ENCODE data around the genes MANEA and HACE1.

DNA sequence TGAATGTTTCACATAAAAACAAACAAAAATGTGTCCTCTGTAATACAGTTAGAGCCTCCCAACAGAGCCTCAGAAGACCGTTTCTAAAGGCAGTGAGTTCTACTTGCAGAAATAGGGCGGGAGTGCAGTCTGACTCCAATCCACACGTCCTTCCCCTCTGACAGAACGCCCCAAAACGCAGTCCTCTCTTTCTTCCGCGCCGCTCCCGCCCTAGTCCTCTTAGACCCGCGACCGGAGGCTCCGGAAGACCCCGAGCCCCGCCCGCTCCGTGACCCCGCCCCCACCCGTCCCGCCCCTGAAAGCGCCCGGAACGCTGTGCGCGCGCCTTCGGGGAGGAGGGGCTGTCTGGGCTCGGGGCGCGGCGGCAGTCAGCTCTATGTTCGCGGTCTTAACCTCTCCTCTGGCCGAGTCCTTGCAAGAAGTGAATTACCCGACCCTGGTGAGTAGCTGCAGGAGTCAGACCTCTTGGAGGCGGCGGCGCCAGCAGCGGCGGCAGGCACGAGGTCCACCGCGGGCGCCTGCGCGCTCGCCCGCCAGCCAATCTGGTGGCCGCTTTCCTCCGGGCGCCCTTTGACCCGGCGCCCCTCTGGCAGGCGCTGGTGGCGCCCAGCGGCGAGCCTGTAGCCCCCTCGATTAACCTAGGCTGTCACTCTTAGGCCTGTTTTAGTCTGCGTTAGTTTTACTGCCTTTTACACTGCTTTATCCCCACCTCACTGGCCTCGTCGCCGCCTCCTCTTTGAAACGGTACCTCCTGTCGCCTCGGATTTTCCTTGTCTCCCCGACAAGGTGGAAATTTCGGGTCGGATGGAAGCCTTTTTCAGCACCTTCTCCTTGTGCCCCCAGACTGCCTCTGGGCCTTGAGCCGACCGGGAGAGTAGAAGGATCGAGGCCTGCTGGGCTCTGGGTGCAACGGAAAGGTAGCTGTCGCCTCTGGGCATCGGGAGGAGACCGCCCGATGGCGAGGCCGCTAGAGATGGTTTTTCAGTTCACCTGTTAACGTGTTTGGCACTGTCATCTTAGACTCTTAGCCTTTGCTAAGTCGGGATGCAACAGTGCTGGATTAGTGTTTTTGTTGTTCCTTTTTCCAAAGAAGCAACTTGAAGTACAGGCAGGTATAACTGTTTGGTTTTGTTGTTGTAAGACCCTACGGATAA lies at the start of gene MANEA:
Gene MANEA (plus strand): TSS at position 336 of the 1,154 bp plus-strand sequence.
- PRO-cap, result bidirectional peak, plus-strand start at position 344 of the sequence, minus-strand start at position 219 of the sequence; bidirectional peak, plus-strand start at position 592 of the sequence, minus-strand start at position 414 of the sequence

- PRO-cap, result no peak
These were observed 14.6 kb downstream of the FHL5 start for GRCh38 chr6:96577589-96577807.

DNA sequence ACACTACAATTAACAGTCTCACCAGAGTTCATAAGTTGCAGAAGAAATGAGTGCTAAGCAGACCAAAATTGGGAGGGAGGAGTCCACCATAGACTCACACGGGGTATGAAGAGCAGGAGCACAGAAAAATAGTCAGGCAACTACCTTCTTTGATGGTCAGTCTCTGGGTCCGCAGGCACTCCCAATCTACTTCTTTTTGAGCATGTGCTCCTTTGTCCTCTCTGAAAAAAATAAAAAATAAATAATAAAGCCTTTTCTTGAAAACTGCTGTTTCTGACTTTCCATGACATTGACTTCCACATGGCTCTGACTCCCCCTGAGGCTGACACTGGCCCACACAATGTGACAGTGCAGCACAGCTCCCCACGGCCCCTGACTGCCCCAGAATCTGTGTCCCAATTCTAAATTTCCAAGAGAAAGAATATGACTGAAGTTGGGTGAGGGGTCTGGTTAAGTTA lies 127.3 kb downstream of the GPR63 start:
- PRO-cap, result unidirectional peak, minus-strand start at position 181 of the sequence

DNA sequence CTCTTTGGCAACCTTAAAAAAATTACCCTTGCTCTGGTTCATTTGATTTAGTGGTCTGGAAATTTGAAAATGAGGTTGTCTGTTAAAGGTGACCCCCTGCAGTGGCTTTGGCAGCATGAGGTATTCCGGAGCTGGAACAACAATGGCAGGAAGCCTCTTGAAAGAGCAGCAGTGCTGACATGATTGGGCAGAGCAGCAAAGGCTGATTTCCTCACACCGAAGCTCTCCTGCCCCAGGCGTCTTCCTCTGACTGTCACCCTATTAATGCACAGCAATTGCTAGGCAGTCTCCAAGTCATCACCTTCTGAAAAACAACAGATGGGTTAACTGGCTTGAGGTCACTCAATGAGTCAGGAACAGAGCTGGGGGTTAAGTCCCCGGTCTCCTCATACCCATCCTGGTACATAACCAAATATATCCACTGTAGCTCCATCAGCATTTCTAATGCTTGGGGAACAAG lies 241.8 kb upstream of the MMS22L start:
- PRO-cap, result no peak

GRCh38 chr6:98416356-98416720 lies 418.0 kb upstream of the POU3F2 start:
- PRO-cap, result no peak

GRCh38 chr6:99397406-99397868 lies 3.4 kb upstream of the COQ3 start:
- PRO-cap, result no peak

DNA sequence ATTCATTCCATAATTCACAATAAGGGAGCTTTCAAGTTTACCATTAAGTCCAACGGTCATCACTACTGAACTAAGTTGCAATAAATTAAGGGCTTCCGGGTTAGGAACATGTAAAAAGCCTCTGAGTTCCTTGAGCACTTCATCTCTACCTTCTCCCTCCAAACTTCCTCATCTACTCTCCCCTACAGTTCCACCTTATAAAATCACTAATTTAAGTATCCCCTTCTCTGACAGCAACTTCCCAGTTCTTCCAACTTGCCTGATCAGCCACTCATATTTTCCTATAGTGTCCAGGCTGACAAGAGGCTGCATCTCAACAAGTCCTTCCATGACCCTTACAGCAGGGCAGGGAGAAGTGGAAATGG lies 2.6 kb downstream of the USP45 start:
- PRO-cap, result no peak

DNA sequence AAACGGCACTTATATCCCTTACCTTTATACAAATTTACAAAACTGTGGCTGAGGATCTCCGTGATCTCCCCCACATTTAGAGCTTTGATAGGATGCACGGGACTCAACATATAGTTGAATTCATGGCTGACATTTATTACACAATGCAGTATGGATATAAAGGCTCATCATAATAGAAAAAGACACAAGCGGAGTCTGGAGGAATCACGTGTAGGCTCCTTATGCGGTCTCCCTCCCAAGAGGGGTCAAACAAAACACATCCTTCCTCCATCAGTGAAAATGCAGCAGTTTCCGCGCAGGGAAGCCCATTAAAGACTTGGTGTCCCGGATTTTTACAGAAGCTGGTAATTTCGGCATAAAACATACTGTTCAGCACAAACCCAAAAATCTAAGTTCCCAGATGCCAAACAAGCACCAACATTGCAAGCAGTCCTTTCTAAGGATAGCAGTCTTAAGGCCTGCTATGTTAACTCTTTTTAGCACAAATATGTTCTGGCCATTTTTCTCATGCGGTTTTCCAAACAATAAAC lies 1.1 kb downstream of the USP45 start:
- PRO-cap, result no peak

DNA sequence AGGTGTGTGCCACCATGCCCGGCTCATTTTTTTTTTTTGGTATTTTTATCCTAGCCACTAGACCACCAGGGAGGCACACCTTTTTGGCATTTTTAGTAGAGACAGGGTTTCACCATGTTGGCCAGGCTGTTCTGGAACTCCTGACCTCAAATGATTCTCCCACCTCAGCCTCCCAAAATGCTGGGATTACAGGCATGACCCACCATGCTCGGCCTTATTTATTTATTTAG lies 157.9 kb downstream of the MCHR2 start:
- PRO-cap, result unidirectional peak, minus-strand start at position 75 of the sequence

DNA sequence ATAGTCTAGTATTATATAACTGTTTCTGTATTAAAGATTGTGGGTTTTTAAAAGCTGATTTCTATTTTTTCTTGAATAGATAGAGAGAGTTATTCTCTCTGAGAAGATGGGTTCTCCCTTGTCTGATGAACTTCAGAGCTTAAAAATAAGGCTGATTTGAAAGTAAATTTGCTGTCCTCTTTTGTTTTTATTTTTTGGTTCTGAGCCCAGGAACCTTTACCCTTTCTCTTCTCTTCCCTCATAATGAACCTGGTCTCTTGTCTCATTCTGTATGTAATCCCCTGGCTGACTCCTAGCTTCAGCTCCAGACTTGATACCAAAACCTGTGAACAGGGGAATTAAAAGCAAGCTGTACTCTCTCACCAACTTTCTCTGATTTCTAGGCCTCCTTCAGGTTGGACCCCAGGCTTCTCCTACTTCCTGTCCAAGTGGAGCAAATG lies 188.0 kb upstream of the MCHR2 start:
- PRO-cap, result no peak

DNA sequence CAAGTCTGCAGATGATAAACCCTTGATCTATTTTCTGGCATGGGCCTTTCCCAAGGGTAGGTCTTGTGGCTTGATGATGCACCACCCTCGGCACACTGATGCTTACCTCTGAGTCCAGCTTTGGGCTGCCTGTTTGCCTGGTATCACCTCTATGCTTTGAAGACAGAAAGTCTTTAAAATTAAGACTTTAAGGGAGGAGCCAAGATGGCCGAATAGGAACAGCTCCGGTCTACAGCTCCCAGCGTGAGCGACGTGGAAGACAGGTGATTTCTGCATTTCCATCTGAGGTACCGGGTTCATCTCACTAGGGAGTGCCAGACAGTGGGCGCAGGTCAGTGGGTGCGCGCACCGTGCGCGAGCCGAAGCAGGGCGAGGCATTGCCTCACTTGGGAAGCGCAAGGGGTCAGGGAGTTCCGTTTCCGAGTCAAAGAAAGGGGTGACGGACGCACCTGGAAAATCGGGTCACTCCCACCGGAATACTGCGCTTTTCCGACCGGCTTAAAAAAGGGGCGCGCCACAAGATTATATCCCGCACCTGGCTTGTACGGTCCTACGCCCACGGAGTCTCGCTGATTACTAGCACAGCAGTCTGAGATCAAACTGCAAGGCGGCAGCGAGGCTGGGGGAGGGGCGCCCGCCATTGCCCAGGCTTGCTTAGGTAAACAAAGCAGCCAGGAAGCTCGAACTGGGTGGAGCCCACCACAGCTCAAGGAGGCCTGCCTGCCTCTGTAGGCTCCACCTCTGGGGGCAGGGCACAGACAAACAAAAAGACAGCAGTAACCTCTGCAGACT lies 202.4 kb upstream of the MCHR2 start:
- PRO-cap, result no peak

DNA sequence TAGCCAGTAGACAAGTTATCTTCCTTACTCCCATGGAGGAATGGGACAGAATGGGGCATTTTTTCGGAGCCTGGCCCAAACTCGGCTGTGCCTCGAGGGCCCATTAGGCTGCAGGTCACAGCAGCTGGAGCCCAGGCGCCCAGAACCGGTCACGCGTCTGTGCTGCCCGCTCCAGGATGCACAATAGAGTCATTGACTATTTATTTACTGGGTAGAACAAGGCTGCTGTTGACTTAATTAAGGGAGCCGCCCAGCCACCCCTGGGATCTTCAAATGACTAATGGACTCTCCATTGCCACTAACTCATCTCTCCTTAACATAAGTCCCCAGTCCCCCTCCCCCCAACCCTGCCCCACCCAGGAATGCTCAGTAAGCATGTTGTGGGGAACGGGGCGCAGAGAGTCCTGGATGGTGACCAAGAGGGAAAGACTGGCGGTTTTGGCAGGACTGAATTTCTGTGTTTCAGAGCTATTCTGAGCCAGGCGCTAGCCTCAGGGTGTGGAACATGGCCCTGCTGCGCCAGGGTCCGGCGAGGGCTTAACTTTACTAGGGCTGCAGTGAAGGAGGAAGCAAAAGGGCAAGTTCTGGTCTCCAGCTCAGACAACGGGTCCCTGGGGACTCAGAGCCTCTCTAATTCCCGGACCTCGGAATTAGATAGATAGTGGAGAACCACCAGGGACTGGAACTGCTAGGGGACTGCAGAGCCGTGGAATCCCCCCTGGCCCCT lies 1.7 kb upstream of the GRIK2 start:
- PRO-cap, result no peak

- PRO-cap, result unidirectional peak, minus-strand start at chr6:104640862
These were observed 219.1 kb downstream of the HACE1 start for GRCh38 chr6:104640575-104641155.

DNA sequence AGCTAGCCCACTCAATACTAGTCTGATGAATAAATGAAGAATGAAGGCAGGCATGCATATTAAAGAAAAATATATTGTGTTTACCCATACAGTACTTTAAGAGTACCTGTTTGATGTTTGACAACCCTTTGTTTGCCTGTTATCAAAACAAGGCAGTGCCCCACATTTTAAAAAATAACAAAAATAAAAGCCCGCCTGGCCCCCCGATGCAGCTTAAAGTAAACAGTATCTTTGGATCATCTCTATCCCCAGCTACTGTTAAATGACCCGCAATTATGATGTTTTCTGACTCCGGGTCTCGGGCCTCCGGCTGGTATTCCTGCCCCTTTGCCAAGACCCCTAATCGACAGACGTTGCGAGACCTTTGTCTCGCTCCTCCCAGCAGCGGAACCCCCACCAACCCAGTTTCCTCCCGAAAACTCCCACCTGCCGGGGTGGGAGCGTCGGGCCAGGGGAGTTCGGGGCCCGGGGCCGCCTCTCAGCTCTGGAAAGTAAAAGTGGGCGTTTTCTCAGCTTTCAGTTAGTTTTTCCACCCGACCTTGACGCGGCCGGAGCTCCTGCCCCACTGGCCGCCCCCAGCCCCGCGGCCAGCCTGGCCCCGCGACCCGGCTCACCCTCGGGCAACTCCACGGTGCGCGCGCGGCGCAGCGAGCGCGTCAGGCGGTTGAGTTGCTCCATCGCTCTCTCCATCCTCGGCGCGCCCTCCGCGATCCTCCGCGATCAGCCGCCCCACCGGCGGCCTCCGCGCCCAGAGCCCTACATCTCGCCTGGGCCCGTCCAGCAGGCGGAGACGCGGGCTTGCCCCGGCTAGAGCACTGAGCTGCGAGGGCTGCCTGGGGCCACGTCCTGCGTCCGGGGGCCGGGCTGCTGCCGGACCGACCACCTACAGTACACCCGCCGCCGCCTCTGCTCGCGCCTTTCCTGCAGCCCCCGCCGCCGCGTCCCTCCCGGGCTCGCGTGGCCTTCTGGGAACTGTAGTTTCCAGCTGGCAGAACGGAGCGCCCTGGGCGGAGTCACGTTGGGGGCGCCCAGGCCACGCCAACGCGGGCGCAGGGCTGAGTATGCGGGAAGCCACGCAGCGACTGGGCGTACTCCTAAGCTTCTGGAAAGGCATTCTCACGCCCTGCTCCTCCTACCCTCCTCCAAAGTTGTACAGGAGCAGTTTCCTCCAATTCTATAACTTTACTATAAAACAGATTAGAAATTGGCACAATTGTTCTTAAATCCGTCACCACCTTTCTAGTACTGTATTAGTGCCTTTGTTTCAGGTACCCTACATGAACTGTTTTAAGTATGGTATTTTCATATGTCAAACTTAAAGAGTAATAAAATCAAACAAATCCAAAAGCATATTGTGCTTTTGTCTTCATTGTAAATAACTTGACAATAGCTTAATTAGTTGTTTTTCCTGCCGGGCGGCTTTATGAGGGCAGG lies at the start of gene HACE1:
Gene HACE1 (minus strand): TSS at position 967 of the 1,434 bp plus-strand sequence.
- PRO-cap, result bidirectional peak, plus-strand start at position 1,058 of the sequence, minus-strand start at position 967 of the sequence

DNA sequence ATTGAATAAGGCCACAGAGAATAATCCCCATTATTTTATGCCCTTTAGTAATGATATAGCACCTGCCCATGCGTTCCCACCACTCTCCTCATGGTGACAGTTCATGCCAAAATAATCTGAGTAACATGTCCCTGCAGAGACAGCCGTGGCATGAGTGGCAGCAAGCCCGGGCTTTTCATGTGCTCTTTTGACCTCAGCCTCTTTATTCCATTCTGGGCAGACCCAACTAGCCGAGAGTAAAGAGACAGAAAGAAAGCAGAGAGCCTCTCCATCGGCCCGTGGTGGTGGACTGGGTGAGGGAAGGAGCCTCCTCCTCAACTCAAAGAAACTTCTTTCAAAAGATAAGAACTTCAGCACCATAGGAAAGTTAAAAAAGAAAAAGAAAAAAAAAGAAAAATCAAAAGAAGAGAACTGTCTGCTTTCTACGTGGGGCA lies 20.0 kb upstream of the POPDC3 start:
- PRO-cap, result no peak

DNA sequence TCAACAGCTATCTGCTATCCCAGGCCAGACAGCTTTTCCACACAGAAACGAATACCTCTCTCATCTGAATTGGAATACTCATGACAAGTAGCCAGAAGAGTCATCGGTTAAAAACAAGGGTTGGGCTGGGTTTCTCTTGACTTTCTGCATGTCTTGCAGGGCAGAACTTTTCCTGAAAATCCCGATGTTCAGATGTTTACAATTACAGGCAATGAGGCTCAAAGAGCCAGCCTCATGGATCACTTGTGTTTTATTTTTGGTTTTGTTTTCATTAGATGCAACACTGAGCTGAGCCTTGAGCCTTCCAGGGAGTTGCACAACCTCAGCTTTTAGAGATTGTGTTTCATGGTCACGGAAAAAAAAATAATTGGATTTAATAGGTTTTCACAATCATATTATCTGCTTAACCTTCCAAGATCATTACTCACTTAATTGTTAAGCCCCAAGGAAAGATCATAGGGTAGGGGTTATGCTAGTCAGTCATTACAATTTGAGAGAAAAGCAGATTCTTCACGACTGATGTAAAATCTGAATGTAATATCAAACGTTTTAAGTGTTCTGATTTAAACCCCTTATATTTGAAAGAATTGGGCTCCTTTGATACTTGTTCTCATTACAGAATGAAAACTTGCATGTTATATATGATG lies 288.1 kb upstream of the PRDM1 start:
- PRO-cap, result no peak

GRCh38 chr6:105869873-105870324 lies 216.2 kb upstream of the PRDM1 start:
- PRO-cap, result no peak

DNA sequence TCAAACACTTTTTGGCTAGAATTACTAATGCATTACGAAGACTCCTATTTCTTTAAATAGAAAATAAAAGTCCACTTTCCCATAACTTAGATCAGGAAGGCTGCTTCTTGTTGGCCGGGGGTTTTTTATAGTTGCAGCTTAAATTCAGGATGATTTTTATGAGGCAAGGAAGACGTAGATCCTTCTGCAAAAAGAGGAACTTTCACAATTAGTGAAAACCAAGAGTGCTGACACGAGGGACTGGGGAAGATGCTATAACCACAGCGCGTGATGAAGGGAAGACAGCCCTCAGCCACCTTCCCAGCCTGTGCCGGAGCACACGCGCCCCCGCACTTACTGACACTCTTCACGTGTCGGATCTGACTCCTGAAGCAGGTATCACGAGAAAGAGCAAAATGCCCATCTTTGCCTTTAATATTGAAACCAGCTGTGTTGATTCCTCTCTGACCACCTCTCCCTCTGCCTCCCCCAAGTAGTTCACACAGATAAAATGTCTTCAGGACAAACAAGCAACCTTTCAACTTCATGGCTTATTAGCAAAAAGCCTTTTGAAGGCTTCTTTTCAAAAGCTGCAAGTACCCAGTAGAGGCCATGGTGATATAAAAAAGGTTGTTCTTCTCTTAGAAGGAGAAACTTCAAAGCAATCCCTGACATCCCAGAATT lies 205.9 kb upstream of the PRDM1 start:
- PRO-cap, result no peak

DNA sequence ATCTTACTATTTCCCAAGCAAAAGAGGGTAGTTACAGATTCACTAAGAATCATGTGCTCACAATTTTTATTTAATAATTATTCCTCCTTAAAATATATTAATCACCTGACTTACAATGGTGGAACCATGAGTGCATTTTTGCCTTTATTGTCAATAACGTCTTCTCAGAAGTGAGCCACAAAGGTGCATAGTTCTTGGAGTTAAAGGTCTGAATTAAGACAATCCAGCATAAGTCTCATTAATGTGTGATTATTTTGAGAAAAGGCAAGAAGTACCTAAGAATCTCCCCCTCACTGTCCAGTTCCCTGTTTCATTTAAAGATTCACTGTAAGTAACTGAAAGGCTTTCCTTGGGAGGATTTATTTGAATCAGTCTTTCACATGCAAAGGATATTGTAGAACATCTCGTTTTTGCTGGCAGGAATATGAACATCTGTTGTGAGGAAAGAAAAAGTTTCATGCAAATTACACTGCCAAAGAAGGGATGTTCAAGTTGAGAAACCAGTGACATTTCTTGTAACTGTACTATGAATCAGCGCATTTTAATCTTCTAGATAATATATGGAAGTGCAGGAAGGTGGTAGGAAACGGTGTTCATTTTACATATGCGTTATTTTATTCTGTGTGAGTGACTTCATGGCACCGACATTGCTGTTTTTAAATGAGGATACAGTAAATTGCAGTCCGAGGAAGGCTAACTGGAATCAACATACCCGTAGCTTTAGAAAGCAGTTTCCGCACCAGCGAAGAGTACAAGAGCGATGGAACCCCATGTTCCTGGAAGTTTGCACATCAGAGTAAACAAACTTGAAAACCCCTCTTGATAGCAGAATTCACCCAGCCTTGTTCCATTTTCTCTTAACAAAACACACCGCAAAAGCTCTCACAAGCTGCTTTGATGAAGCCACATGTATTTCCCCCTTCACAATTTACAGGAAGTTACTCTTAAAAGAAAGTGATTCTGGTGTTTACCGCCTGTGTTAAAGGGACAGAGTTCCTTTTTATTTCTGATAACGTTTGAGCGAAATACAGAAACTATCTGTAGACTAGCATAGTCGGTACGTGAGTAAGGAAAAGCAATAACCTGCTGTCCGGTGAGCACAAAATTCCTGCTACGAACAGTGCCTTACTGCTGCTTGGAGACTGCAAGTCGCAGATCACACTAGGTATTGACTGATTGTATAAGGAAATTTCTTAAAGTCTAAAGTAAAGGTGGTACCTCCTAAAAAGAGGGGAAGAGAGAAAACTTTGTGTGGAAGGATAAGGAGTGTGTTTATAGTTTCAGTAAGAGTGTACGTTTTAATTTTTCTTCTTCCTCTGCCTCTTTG lies 11.4 kb downstream of the PRDM1 start:
- PRO-cap, result unidirectional peak, plus-strand start at position 475 of the sequence; bidirectional peak, plus-strand start at position 1,009 of the sequence, minus-strand start at position 699 of the sequence

GRCh38 chr6:106125957-106126734 lies 40.0 kb downstream of the PRDM1 start:
- PRO-cap, result unidirectional peak, minus-strand start at chr6:106126331